Paraaortic lymph node (tissue), 1 donor: ENCODE measurements around a stretch of chrX.

DNA sequence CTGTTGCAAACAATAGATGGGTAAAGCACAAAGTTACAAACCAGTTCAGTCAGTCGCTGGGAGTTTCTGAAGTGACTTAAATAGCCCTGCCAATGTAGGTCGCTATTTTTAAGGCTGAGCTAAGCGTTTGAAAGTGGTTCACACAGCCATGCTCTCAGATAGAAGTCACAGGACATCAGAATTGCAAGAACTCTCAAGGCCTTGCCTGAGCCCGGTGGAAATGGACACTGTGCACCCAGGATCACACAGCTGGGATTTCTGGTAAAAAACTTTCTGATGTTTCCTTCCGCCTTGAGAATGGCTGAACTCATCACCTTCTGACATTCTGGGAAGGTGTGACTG lies 296.4 kb upstream of the PRPS2 start:
- PRO-cap: no peak

DNA sequence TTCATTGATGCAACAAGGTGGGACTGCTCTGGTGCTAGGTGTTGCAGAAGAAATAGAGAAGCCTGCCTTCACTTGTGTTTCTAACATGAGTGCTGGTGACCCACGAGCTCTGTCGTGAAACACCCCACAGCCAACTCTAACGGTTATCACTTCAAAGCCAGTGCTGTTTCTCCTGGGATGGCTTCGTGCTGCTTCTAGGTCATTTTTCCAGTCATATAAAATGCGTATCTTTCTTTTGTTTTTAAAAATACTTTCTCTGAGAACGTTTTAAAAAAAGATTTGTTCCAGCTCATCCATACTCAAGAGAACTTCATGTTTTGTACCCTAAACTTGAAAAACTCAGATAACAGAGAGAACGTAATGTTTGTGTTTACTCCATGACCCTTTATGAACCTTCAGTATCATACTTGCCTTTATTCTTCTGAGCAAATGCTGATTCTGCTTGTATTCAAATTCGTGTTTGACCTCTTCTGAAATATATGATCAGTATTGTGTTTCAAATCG lies 18.7 kb upstream of the PRPS2 start:
- PRO-cap: no peak

GRCh38 chrX:12957318-12957527 lies 17.7 kb upstream of the TMSB4X start:
- PRO-cap: unidirectional peak, plus-strand start at chrX:12957461

DNA sequence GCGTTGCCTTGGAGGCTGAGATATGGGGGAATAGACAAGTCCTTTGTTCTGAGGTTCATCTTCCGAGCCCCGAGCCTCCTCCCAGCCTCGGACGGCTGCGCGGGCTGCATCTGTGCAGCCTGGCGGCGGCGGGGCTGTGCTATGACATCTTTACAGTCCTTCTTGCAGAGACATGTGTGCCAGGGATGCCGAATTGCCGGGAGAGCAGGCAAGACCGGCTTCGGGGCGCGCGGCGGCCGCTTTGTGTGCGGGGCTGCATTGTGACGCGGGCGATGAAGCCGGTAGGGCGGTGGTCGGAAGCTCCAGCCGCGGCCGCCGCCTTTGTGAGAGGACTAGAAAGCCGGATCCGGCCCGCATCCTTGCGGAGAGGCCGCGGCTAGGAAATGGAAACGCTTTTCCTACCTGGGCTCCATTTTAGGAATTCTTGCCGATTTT lies 558 bp downstream of the TMSB4X start:
- PRO-cap: no peak

GRCh38 chrX:12977737-12978600 lies 3.1 kb downstream of the TMSB4X start:
- PRO-cap: bidirectional peak, plus-strand start at chrX:12978373, minus-strand start at chrX:12978251

DNA sequence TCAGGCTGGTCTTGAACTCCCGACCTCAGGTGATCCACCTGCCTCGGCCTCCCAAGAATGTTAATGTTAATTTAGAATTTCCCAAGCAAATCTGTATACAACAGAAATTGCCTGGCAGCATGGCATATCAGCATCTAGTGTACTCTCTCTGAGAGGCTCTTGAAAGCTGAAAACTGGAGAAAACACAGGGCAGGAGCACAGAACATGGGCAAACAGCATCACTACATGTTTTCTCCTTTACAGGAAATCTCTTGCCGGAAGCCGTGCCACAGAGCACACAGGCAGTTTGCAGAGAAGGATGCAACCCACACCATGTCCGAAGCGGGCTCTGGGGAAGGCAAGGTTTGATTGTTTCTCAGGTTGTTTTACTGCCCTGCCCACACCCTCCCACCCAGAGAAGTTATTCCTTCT lies 41.0 kb upstream of the FAM9C start:
- PRO-cap: unidirectional peak, plus-strand start at position 284 of the sequence

GRCh38 chrX:13201643-13202194 lies 118.1 kb downstream of the ATXN3L start:
- PRO-cap: no peak

DNA sequence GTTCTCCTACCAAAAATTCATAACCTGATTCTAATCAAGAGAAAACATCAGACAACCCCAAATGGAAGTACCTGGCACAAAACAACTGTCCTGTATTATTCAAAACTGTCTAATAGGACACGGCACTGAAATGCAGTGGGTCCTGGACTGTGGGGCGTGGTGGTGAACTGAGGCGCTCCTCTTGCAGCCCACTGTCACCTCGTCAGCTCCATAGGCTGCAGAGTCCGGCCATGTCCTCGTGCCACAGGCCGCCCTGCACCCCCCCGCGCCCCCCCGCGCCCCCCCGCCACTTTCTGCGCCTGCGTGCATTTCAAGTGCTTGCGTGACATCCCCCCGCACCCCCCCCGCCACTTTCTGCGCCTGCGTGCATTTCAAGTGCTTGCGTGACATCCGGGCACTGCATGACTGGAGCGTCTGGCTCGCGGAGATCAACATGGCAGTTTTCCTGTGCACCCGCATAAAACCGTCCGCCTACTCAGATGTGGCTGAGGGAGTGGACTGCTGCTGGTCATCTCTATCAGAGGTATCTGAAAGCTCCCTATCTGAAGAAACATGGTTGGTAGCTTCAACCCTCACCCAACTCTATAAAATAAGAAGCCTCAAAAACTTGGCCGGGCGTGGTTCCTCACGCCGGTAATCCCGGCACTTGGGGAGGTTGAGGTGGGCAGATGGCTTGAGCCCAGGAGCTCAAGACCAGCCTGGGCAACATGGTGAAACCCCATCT lies 28.8 kb downstream of the ATXN3L start:
- PRO-cap: no peak

- PRO-cap: no peak
Measured at GRCh38 chrX:13432357-13432864, 112.6 kb upstream of the ATXN3L start.

DNA sequence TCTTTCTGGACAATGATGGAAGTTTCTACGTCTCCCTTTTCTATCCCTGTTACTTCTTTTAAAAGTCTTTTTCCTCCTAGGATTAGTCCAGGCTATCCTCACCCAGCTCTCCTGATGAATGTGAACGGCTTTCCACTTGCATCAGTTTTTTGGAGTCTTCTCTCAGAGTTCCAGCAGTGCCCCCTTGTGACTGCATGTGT lies 7.0 kb upstream of the TCEANC start:
- PRO-cap: no peak

DNA sequence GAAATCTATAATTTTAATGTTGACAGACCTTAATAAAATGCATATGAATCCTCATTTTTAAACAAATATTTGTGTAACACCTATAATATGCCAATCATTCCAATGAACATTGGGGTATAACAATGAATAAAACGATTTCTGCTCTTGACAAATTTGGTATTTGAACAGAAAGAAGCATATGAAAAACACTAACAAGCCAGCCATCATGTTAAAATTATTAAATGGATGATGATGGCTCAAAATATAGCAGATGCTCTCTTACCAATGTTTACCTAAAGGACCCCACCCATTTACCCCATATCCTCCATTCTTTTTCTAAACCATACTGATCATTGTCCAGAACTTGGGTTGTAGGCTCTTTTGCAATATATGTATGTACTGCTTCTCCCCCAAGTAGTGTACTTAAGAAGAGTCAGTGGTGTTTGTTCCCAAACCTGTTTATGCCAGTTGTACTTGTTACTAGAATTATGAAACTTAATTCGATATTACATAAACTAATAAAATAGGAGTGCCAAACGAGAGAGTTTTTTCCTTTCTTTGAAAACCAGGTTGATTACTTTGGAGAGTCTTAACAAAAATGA lies 96.5 kb downstream of the GEMIN8 start:
- PRO-cap: no peak

DNA sequence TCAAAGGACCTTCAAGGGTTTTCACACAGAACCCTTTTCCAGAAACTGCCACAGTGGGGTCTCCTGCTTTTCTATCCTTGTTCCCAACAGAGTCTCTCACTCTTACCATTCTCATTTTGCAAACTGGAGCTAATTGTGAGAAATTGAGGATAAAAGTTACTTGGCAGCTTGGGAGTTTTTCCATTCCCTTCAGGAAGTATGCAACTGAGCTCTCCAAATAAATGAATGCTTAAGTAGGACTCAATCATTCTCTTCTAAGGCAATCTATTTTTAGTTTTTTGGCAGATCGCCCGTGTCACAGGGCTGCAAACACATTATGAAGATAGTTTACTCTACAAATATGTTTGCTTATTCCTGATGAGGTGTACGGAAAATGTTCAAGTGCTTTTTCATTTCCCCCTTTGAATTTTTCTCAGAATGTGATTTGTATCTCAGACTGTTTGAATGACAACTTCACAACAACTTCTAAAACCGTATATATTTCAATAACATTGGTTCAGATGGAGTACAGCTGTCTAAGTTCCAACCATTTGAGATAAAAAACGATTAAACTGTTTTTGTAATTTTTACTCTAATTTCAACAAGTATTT lies 5.3 kb downstream of the ASB11 start:
- PRO-cap: no peak

DNA sequence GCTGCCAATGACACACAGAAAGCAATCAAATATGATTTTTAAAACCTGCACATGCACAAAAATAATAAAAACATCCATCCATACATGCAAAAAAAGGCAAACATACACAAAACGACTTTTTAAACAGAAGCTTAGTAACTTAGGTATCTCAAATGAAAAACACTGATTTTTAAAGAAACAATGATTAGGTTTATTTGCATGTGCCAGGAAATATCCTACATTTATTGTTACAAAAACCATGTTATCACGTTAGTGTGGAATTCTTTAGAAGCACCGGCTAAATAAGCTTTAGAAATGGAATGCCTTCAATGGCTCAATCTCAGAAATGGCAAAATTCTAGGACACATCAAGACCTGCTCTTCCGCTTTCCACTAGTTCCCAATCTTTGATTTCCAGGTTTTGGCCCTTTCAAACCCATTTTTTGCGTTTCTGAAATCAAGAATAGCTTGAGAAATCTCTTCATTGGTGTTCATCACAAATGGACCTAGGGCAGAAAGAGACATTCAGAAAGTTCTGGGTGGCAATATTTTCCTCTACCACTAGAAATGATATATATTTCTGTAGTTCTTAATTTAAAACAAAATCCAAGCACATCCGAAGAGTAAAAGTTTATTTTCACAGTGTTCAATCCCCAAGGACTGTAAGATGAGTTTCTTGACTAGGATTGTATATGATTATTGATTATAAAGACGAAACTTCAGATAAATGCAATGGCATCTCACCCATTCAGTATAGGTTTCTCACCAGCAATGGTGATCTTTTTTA lies 602 bp upstream of the VEGFD start:
- PRO-cap: no peak

DNA sequence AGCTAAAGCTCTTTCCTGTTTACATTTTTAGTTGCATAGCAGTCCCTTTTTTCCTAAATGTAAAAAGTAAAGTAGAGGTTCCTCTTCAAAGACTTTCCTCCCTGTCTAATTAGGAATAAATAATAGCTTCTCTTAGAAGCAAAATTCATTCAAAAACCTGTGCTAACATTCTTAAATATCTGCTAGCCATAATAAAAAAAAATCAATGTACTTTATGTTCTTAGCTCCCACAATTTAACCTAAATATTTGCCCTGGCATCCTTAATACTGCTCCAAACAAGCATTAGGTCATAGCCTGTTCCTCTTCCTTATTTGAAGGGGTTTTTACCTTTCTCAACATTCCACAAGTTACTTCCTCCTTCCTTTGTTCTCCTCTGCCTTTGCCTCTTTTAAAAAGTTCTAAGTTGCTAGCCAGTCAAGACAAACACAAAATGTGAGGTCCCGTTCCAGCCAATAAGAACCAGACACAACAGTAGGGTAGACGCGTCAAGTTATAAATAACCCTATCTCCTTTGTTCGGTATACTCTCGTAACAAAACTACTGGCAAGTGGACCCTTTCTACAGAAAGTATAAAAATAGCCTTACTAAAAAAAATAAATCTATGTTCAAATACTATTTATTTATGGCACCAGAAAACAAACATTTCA lies 6.2 kb upstream of the ACE2 start:
- PRO-cap: no peak

DNA sequence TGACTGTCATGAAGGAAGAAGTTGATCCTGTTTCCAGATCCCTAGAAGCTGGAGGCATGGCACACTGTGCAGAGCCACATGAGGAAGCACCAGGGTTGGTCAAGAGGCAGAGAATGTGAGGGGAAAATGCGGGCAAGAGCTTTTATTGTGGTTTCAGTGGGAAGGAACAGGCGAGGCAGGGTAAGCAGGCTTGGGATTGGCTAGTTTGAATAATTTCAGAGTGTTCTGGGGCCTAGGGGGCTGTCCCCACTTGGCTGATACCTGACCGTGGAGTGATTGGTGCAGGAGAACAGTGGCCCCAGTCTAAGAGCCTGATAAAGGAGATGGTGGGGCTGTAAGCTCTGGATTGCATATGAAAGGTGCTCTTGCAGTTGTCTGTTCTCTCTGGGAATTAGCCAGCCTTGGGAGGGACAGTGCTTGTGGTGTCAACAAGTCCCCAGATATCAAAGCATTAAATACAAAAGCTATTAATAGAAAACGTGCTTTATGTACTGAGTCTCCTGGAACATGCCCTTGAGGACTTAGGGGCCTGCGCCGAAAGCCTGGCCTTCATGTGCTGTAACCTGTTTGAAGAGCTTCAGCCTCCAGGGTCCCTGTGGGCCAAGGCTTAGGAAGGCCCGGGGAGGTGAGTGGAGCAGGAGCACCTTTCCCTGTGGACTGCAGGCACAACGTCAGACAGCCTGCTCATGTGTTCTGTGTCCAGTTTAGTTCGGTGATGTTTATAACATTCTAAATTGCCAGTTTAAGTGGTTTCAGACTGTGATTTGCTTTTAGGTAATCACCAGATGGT lies 30.4 kb upstream of the CLTRN start:
- PRO-cap: no peak

DNA sequence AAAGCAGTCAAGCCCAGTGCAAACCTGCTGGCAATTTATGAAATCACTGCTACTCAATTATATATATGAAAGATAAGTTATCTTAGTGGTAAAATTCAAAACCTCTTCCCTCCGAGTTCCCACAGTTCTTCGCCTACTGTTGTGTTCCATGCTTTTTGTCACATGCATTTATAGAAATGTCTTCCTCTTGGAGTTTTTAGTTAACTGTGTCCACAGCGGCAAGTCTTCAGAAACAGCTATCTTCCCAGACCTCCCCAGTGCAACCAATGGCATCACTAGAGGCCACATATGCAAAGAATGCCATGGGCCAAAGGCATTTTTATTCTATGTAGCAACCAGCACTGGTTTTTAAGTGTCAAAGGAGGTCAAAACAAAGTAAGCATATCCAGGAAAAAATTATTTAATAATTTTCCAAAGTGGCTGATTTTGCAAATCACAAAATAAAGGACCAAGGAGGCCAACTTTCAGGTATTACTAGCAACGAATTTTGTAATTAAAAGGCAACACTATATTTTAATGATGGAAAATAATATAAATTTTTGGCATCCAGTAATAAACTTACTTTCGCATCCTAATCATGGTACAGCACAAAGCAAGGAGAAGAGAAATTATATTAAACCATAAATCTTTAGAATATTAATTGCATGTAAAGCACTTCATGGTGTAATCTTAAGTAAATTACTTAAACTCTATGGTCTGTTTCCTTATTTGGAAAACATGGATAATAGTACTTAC lies 26.8 kb downstream of the AP1S2 start:
- PRO-cap: no peak

DNA sequence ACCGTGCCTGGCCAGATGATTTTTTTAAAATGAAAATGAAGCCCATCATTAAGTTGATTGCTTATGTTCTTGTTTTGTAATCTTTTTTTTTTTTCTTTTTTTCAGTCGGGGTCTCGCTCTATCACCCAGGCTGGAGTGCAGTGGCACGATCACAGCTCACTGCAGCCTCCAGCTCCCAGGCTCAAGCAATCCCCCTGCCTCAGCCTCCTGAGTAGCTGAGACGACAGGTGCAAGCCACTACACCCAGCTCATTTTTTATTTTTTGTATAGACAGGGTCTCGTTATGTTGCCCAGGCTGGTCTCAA lies 3.3 kb upstream of the SYAP1 start:
- PRO-cap: no peak

DNA sequence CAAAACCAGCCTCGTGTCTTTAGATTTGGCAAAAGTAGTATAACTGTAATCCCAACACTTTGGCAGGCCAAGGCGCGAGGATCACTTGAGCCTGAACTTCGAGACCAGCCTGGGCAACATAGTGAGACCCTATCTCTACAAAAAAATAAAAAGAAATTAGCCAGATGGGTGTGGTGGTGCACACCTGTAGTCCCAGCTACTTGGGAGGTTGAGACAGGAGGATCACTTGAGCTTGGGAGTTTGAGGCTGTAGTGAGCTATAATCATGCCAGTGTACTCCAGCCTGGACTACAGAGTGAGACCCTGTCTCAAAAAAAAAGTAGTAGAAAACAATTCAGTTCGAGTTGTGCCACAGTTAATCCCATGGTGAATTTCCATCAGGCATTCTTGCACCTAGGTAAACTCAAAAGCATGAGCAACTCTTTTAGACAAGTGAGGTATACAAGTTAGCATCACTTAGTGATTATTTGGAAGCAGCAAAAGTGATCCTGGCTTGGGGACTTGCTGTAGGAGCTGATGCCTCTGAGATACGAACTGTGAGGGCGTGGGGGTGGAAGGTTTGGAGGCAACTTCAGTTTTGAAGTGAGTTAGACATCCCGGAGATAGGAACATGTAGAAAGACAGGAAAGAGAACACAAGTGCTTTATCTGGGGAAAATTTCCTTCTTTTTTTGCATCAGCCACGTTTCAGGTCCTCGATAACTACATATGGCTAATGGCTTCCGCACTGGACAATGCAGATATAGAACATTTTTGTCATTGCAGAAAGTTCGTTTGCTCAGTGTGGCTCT lies 17.9 kb downstream of the SYAP1 start:
- PRO-cap: no peak

DNA sequence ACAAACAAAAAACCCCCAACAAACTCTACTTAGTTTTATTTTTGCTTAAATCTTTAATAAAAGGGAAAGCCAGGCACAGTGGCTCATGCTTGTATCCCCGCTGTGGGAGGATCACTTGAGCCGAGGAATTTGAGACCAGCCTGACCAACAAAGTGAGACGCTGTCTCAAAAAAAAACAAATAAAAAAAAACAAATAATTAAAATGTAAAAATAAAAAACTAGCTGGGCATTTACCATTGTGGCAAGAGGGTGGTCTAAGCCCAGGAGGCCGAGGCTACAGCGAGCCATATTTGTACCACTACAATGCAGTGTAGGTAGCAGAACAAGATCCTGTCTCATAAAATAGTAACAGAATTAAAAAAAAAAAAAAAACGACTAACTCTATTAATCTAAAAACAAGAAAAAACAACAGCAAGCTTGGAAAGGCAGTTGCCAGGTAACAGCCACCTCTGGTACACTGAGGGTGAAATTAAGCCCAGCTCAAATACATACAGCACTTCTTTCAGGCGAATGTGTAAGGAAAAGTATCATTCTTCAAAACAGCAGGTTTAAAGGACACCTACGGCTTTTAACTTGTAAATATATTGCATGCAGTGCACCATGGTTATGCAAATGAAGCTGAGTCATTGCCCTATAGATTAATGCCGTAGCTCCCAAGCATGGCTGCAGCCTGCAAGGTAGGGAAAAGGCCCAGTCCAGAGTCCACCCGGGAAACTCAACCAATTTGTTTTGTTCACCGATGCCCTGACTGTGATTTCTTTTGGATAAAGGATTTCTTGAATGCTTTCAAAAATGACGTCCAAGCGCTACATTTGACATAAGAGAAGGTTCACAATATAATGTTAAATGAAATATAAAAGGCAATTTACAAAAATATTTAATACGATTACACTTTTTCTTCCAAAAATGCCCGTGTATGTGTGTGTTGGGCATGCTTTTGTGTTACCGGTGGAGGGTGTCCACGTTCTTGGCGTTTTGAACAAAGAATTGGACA lies 14.5 kb upstream of the TXLNG start:
- PRO-cap: unidirectional peak, minus-strand start at position 717 of the sequence

DNA sequence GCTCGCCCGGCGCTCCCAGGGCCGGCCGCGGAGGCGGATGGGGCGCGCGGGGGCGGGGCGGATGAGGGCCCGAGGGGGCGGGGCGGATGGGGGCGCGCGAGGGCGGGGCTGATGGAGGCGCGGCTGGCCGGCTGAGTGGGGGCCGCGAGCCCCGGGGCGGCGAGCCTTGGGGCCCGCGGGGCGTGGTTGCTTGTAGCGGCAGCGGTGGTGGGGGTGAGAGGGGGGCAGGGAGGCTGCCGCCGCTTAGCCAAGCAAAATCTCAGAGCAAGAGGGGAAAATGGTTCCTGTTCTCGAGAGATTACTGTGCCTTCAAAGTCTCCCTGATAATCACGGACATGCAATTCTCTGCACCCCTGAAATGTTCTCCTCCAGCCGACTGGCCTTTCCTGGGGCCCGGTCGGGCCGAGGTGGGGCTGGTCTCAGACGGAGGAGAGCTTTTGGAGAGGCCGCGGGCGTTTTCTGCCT lies 387 bp upstream of the RBBP7 start:
- PRO-cap: bidirectional peak, plus-strand start at position 138 of the sequence, minus-strand start outside the sequence